HTERT-HM (cell line): Measurements from ENCODE around the genes SLC15A2 and KALRN.

- RRBS, result no CpG with 5 or more reads among the region's 4 CpGs
Measured at GRCh38 chr3:121894124-121894893, at the start of gene SLC15A2. Gene SLC15A2 (plus strand): TSS chr3:121894401.

- RRBS, result no CpG with 5 or more reads among the region's 2 CpGs
Measured at GRCh38 chr3:122057602-122058100, 2.5 kb downstream of the CD86 start.

DNA sequence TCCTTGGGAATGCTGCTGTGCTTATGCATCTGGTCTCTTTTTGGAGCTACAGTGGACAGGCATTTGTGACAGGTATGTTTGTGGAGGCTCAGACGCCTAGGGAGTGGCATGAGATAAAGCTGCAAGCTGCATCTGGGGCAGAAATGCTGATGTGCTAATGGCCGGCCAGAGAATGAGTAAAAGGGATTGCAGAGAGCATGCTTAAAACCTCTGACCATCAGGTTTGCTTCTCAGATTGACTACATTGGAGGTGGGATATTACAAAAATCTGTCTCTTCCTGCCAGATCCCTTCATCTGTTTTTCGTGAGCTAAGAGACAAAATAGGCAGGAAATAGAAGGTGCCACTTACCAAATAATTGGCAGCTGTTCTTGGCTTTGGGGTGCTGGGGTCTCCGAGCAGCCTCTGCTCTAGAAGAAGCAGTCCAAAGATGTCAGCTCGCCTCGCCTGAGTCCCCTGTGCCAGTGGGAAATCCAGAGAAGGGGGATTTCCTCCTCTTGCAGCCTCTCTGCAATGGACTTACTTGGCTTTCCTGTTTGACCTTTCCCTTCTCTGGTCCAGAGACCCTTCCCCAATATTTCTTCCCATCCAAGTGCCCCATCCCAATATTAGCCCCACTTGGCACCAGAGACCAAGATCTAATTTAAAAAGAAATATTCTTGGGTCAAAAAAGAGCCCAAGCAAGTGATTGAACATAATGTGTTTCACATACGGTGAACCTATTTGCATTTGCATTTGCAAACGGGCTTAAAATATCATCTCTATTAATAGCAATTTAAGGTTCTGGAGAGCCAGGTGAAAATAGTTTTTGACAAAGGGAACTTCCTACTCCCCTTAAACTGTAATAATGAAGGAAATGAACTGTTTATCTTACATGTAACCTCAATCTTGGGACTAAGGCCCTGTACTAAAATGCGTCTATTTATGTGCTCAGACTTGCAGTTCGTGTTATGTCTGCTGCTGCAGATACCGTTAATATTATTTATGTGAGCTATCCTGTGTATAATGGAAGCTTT, 23.1 kb downstream of the CD86 start:
- RRBS, result no CpG with 5 or more reads among the region's 11 CpGs

DNA sequence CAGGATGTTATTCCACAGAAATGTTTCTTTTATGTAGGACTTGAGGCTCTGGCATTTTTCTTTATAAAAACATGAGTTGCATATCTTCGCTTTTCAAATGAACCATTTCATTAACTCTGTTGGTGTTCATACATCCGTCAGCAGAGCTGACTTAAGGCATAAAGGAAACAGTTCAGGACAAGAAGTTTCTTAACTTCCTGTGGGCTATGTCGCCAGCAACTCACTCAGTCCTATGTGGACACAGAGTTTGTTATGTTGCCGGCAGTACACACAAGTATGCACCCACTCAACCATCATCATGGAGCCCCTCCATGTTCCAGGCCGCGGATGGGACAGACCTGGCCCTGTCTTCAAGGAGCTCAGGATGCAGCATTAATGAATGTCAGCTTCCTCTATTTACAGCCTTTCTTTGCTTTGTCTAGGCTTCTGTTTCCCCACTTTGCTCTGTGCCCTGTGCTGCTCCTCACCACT, 64.0 kb downstream of the CASR start:
- RRBS, result no CpG with 5 or more reads among the region's 6 CpGs

DNA sequence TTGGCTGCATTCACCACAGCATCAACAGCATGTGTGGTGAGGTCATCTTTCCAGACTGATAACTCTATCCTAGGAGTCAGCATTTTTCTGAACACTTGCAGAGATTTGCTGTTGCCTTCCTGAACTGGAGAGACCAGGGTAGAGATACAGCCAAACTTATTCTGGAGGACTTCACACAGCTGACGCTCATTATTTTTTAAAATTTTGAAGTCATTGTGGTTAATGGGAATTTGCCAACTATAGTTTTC, 8.3 kb downstream of the PARP9 start:
- RRBS, result no CpG with 5 or more reads among the region's 1 CpG

- RRBS, result no CpG with 5 or more reads among the region's 6 CpGs
Measured at GRCh38 chr3:122799115-122799923, 4.5 kb downstream of the SLC49A4 start.

DNA sequence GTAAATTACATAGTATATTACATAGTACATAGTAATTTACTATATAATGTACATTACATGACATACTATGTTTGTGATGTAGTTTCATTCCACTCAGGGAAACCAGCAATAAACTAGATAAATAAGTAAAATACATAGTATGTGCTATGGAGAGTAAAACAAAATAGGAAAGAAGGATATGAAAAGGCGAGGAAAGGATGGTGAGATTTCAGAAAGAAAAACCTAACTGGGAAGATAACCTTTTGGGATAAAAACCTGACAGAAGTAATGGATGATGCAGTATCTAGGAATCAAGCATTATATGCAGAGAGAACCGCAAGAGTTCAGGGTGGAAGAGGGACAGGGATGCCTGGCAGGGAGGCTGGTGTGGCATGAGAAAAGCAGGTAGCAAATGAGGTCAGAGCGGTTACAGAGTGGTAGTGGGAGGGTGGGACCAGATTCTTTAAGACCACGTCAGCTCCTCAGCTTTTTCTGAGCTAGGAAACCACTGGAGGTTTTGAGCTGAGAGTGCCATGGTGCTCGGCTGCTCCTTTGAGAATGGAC, 13.4 kb downstream of the SLC49A4 start:
- RRBS, result no CpG with 5 or more reads among the region's 5 CpGs

DNA sequence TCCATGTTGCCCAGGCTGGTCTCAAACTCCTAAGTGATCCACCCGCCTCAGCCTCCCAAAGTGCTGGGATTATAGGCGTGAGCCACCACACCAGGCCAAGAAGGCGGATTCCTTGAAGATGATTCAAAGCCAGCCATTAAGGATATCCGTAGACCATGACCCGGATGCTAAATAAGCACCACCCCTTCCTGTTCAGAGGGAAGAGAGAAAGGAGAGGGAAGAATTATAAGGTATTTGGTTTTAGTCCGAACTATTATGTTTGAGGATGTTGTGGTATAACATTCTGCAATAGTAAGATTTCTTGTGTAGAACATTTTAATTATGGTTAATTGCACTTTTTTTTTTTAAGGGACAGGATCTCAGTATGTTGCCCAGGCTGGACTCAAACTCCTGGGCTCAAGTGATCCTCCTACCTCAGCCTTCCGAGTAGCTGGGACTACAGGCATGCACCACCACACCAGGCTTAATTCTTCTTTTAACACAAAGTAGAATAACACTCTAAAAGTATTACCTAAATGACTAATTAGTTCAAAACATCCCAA, 86.5 kb downstream of the SLC49A4 start:
- RRBS, result no CpG with 5 or more reads among the region's 7 CpGs

- RRBS, result no CpG with 5 or more reads among the region's 4 CpGs
Measured at GRCh38 chr3:122975910-122976306, 51.7 kb downstream of the SEMA5B start.

DNA sequence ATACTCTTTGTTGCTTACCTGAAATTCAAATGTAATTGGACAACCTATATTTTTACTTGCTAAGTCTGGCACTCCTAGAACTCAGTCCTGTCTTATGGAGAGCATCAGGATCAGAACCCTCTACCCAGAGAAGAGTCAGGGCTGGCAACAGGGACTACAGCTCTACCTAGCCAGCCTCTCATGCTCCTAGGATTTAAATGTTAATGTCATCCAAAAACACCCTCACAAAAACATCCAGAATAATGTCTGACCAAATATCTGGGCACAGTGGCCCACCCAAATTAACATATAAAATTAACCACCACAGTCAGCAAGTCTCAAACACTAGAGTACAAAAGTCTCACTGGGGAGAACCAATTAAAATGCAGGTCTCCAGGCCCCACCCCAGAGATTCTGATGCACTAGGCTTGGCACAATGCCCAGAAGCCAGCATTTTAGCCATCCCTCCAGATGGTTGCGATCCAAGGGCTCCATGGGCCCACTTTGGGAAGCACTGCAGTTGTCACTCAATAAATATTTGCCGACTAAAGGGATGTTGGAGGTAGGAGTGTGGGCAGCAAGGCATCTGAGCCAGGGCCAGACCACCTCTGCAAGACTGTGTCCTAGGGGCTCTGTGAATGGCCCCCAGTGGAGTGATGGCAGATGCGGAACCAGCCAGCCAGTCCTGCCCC, 50.0 kb downstream of the SEMA5B start:
- RRBS, result no CpG with 5 or more reads among the region's 3 CpGs

GRCh38 chr3:123236305-123236865, 34.6 kb downstream of the SEC22A start:
- RRBS, result no CpG with 5 or more reads among the region's 4 CpGs

DNA sequence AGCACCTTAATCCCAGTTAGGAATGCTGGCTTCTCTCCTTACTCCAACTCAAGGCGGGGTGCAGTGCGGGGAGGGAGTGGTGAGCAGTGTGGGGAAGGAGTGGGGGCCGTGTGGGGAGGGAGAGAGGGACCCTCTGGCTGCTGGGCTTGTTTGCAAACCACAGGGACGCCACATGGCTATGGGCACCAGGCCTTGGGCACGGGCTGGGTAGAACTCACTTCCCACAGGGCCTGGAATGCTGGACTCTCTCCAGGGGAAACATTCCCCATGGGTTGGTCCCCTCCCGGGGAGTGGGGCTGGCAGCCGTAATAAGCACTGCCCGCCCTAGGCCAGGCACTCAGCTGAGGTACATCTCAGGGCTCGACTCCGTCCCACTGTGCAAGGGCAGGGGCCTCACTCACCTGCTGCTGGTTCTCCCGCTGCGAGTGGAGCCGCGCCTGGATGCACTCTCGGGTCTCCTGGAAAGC, 96.8 kb downstream of the ADCY5 start:
- RRBS, result no CpG with 5 or more reads among the region's 15 CpGs

DNA sequence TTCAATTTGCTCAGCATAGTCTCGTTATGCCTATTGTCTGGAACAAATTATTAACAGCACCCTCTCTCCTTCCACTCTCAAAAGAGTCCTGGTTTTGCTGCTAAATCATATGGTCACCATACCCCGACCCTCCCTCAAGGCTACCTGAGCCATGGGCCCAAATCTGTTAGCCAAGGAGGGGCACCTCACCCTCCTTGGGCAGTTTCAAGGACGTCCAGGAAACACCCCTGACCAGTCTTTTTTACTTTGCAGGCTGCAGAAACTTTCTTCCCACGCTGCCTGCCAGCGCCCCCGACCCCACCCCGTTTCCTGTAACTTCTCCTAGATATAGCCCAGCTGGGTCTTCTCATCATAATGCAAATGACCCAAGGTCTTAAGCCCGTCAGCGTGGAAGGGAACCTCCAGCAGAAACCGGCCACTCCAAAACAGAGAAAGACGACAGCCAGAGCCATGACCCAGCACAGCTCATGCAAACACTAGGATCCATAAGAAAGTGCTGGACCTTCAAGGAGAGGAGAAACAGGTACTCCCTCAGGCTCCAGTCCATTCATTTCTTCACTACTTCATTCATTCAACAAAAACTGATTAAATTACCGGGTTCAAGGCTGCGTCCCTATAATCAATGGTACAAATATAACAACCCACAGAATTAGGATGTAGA, 62.3 kb downstream of the ADCY5 start:
- RRBS, result no CpG with 5 or more reads among the region's 13 CpGs

GRCh38 chr3:123599837-123600253, 15.0 kb upstream of the HACD2 start:
- RRBS, result no CpG with 5 or more reads among the region's 1 CpG

DNA sequence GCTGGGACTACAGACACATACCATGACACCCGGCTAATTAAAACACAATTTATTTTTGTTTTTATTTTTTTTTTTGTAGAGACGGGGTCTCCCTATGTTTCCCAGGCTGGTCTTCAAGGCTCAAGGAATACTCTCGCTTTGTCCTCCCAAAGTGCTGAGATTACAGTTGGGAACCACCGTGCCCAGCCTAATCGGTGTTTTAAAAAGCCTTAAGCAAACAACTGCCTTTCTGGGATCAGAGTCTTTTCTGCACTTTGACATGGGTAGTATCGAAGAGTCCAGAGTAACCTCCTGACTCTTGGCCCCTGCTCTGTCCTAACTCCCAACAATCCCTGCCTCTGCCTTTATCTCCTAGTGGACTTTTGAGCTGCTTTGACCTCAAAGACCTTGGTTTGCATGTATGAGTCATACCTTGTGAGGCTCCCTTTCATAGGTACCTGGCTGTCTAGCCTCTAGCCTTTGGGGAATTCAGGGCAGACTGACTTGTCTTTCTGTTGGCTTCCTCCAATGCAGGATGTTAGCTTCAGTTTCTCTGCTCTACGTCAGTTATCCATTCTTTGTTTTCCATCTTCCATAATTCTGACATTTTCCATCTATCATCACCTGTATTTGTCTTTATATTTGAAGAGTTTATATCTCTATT, 21.0 kb upstream of the HACD2 start:
- RRBS, result no CpG with 5 or more reads among the region's 7 CpGs

GRCh38 chr3:123698388-123699530, 113.9 kb upstream of the HACD2 start:
- RRBS, result no CpG with 5 or more reads among the region's 16 CpGs

- RRBS, result no CpG with 5 or more reads among the region's 6 CpGs
Measured at GRCh38 chr3:123757122-123757698, 126.9 kb downstream of the MYLK start.

GRCh38 chr3:123831431-123832010, 52.6 kb downstream of the MYLK start:
- RRBS, result no CpG with 5 or more reads among the region's 12 CpGs

DNA sequence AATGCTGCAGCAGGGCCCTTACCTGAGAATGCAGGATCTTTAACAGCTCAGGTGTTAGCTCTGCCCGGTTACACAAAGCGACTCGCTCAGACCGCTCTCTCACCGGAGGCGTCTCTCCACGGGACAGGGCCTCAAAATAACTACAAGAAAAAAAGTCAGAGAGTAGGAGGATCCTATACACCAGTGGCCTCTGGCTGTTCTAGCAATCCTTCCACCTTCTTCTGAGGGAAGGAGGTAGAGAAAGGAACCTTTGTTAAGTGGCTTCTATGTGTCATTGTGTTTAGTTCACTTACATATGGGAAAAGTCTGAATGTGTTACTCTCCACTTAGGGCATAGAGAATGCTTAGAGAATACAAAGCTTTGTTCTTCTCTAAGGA, 15.1 kb downstream of the ROPN1 start:
- RRBS, result no CpG with 5 or more reads among the region's 7 CpGs

GRCh38 chr3:124032615-124033483, at the start of gene KALRN:
Gene KALRN (plus strand): TSS chr3:124033369.
- RRBS, result 2% methylated on average over 26 of the region's 76 CpGs